Placental pericyte (primary cell): ENCODE measurements around a stretch of chr13.

DNA sequence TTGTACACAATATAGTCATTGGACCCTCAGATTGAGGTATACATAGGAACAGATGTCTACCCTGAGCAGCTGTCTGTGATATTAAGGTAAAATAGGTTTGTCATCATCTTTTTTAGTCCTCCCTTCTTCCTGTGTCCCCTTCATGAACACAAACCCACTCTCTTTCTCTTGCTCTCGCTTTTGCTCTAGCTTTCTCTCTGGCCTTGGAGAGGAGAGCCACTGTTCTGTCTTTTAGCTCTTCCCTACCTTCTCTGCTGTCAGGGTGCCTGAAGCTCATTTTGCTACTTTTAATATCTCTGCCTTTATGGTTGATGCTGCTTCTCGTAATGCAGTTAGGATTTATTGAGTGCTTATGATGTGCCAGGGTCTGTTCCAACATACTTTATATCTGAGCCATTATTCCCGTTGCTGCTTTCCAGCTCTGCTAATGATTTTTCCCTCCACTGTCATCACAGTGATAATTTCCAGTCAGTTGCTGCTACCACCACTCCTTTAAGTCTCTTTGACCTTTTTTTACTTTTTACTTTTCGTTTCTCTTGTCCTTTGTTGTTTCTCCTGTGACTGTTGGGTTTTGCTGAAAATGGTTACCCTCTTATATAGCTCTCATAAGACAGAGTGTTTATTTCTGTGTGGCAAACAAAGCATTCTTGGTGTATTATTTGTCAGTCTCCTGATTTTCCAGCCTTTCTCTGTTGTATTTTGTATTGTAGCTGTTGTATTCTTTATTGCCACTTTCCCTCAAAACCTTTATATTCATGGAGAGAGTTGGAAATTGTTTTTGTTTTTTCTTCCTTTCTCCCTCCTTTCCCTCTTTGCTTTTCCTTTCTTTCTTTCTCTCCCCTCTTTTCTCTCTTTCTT is 37.2 kb downstream of the COG6 start:
- CAGE, long polyA plus RNA: no peak

DNA sequence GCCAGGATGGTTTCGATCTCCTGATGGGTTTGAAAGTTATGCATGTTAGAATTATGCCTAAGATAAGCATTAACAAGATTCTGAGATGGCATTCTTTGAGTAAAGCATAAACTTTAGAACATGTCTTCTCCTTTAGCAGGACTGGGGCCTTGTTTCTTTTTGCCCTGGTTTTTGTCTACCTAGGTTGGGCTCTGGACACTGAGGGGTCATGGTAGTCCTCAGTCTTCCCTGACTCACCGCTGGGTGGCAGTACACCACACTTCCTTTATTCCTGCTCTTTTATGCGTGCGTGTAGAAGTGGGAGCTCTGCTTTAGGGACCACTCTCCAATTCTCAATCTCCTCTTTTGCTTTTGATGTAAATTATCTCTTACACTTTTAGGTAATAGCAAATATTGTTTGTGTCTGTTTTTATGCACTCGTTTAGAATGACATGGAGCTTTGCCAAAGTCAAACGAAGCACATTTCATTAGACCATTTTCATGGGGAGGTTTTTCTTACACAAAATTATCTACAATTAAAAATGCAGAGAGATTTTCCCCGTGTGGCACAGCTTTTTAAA is 413.8 kb downstream of the COG6 start:
- CAGE, long polyA plus RNA: no peak

DNA sequence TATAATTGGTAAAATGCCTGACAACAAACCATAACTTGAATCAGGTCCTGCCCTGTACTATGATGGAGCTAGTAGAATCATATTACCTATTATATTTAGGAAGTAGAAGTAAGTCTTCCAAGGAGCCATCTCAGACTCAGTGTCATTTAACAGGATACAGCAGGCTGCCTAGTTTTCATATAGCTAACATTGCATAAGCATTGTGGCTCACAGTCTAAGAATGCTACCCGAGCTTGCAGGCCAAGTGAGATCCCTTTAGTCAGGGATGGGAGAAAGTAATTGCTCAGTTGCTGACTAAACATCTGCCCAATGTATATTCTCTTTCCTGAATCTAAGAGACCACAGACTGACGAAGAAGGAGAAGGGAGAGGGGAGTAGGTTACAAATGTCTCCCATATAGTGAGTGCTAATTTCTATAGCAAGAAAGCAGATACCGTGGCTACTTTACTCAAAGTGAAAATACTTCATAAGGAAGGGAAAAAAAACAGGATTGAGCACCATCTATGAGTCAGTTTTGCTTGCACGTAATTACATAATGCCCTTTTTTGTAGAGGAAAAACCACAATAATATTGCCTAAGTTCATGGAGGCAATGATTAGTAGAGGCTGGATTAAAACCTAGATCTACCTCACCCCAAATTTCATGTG is 453.9 kb downstream of the COG6 start:
- CAGE, long polyA plus RNA: no peak

- CAGE, long polyA plus RNA: no peak
Observed at GRCh38 chr13:40149422-40149956, 494.0 kb downstream of the COG6 start.

DNA sequence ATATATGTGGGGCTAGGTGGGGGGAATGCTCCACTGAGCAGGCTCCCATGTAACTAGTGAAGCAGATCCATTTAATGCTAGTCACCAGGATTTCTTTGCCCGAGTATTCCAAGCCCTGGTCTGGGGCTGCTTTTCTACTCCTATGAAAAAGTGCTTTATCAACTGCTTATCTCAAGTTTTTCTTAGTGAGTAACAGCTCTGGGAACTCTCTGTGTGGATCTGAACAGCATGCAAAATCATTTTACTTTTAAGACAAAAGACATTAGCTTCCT is 475.3 kb downstream of the FOXO1 start:
- CAGE, long polyA plus RNA: no peak

GRCh38 chr13:40192465-40192788 is 474.0 kb downstream of the FOXO1 start:
- CAGE, long polyA plus RNA: no peak

- CAGE, long polyA plus RNA: no peak
Observed at GRCh38 chr13:40346719-40347087, 319.7 kb downstream of the FOXO1 start.

GRCh38 chr13:40441144-40441734 is 225.2 kb downstream of the FOXO1 start:
- CAGE, long polyA plus RNA: no peak

DNA sequence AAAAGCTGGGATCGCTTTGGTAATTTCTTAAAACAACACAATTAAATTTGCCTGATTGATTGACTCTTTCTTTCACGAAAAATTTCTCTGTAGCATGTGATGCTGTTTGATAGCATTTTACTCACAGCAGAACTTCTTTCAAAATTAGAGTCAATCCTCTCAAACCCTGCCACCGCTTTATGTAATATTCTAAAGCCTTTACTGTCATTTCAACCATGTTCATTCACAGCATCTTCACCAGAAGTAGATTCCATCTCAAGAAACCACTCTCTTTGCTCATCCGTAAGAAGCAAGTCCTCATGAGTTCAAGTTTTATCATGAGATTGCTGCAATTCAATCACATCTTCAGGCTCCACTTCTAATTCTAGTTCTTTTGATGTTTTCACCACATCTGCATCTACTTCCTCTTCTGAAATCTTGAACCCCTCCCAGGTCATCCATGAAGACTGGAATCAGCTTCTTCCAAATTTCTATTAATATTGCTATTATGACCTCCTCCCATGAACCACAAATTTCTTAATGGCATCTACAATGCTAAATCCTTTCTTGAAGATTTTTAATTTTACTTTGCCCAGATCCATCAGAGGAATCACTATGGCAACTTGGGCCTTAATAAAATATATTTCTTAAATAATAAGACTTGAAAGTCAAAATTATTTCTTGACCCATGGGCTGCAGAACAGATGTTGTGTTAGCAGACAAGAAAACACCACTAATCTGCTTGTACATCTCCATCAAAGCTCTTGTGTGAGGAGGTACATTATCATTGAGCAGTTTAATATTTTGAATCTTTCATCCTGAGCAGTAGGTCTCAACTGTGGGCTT is 83.9 kb downstream of the FOXO1 start:
- CAGE, long polyA plus RNA: no peak

GRCh38 chr13:40598603-40598971 is 67.9 kb downstream of the FOXO1 start:
- CAGE, long polyA plus RNA: no peak

- CAGE, long polyA plus RNA: no peak
Observed at GRCh38 chr13:40628461-40629064, 37.9 kb downstream of the FOXO1 start.

DNA sequence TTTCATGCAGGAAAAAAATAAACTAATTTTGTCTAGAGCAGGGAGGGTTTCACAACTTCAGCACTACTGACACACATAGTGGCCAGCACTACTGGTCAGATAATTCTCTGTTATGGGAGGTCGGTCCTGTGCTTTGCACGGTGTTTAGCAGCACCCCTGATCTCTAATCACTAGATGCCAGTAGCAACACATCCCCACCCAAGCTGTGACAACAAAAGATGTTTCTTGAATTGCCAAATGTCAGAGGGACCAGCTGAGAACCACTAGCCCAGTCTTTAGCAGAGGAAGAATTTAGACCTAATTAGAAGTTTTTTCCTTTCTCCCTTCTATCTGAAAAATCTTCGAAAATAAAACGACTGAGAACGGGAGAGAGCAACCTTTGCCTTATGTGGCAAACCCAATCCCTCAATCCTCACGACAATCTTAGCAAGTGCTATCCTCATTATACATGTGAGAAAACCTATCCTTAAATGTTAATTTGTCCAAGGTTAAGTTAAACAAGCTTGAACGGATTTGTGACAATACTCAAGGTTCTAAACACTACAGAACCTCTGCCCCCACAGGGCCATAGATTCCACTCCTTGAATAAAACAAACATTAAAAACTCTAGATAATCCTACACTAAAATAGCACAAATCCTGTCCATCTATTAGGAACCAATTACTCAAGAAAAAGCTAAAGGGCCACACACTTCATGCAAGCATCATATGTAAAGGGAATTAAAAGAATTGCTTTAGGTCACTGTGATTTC is 26.8 kb downstream of the FOXO1 start:
- CAGE, long polyA plus RNA: no peak

DNA sequence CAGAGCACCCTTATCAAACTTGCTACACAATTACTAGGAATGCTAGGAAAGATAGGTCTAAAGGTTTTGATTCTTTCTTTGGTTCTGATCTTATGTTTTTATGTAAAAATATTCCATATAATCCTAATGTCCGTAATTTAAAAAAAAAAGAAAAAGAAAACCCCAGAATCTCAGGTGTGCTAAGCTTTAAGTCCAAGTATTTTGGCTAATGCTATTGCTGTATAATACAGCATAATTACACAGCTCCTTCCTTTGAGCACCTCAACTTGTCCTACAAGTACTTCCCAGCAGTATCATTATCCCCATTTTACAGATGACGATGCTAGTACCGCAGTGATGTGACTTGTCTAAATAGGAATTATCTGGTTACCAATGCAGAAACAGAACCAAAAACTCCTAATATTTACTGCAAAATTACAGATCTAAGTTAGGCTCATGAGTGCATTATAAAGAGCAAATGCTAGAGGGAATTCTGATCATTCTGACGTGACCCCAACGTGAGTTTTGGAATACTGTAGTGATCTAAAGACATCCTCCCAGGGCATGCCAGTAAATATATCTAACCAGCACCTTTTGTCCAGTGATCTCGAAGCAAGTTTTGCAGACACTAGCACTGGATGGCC is 22.7 kb downstream of the FOXO1 start:
- CAGE, long polyA plus RNA: no peak

- CAGE, long polyA plus RNA: no peak
Observed at GRCh38 chr13:40647150-40647772, 19.2 kb downstream of the FOXO1 start.

DNA sequence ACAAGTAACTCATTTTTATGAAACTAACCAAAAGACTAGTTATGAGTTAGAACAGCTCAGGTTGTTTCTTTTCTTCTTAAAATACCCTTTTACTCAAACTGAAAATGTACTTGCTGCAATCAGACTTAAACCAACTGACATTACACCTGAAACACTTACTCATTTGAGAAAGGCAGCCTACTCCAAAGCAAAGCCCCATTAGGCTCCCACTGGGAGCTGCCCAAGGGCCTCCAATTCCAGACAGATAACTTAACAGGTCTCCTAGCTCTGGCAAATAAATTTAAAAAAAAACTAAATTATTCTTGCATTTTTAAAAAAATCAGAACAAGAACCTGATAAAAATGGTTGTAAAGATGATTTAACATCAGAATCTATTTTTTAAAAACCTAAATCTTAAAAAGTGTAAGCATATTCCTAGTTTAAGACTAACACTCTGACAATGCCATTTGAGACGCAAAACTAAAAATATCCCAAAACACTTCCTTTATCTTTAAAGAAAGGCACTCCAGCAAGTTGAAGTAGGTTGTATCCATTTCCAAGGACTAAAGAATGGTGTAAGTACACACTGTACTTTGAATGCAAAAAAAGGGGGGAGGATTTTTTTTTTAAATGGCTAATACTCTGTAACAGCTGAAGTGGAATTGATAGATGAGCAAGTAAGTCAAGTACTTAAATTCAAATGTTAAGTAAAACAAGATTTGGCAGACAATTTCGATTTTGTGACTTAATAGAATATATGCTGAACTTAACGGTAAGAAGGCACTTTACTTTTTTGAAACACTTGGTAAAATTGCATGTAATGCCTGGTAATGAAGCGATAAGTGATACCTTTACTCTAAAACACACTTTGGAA is 3.3 kb downstream of the FOXO1 start:
- CAGE, long polyA plus RNA: no peak

- CAGE, long polyA plus RNA: no peak
Observed at GRCh38 chr13:40792443-40793135, 3.2 kb downstream of the SLC25A15 start.

DNA sequence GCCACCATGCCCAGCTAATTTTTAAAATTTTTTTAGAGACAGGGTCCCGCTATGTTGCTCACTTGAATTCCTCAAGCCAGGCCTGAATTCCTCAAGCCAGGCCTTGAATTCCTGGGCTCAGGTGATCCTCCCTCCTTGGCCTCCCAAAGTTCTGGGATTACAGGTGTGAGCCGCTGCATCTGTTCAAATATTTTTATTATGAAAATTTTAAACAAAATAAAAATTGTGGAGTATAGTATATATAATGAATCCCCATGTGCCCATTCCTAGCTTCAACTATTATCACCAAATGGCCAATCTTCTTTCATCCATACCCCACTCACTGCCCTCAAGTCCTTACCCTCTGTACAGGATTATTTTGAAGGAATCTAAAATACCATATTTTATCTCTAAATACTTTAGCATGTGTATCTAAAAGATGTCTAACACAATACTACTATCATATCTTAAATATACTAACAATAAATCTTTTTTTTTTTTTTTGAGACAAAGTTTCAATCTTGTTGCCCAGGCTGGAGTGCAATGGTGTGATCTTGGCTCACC is 66.5 kb downstream of the ELF1 start:
- CAGE, long polyA plus RNA: no peak

GRCh38 chr13:40974584-40975419 is 44.3 kb downstream of the ELF1 start:
- CAGE, long polyA plus RNA: no peak

DNA sequence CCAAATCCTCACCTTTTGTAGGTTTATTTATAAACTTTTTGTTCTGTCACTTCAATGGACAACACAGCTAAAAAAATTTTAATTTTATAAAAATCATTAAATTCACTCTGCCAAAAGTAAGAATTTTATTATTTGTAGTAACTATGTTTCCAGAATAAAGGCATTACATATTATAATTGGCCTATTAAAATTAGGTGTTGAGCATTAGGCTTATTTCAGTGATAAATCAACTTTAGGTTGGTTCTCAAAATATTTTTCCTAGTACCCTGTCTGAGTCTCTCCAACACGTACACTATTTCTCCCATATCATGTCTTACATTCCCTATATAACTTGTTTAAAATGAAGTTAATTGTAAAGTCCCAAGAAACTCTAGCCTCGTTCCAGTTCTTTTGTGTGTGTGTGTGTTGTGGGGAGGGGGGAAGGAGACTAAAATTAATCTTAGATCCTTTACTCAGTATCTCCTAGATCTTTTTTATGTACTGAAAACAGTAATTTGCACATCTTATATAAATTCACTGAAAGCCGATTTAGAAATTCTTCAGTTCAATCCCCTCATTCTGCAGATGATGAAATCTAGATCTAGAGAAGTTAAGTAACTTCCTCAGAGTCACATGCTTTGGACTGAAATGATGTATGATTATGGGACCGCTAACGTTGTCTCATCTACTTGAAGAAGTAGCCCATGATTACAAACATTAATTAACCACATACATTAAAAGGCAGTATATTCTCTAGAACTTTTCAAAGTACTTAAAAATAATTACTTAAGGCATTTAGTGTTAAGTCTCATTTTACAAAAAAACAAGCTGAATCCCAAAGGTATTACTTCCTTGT is 38.0 kb downstream of the ELF1 start:
- CAGE, long polyA plus RNA: no peak

DNA sequence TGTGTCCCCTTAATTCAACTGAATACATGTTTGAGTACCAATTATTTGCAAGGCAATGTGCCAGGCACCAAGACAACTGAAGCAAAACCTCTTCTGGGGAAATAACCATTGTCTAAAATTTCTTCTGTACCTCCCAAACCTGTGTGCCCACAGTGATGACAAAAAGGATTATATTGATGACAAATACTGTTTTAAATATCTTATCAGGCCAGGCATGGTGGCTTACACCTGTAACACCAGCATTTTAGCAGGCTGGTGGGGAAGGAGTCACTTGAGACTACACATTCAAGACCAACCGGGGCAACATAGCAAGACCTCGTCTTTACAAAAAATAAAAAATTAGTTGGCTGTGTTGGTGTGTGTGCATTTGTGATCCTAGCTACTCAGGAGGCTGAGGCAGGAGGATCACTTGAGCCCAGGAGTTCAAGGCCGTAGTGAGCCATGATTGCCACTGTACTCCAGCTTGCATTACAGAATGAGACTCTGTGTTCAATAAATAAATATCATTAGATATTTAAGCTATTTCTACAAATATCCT is 35.0 kb downstream of the ELF1 start:
- CAGE, long polyA plus RNA: no peak